Transverse colon (tissue), 4 donors: ENCODE measurements around the genes DAAM2, TREML2 and TREM1.

GRCh38 chr6:38775224-38775765 lies 60.2 kb downstream of the DNAH8 start:
- PRO-cap: no peak
- RAMPAGE, long total RNA, 4 experiments: no peak in any of the 4 experiments

DNA sequence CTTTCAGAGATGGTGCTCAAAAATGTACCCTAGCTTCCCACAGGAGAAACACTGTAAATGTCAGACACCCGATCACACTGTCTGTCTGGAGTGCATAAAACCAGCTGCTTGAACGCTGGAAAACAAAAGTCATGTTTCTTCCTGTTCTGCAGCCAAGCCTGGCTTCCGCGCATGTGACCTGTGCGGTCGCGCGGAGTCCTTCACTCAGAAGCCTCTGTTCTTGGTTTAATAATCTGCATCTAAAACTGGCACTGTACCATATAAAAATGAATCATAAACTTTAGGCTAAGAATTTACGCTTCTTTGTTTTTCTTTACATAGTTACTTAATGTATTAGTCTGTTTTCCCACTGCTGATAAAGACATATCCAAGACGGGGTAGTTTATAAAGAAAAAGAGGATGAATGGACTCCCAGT lies 28.6 kb upstream of the SAYSD1 start:
- PRO-cap: no peak
- RAMPAGE, long total RNA, 4 experiments: no peak in any of the 4 experiments

DNA sequence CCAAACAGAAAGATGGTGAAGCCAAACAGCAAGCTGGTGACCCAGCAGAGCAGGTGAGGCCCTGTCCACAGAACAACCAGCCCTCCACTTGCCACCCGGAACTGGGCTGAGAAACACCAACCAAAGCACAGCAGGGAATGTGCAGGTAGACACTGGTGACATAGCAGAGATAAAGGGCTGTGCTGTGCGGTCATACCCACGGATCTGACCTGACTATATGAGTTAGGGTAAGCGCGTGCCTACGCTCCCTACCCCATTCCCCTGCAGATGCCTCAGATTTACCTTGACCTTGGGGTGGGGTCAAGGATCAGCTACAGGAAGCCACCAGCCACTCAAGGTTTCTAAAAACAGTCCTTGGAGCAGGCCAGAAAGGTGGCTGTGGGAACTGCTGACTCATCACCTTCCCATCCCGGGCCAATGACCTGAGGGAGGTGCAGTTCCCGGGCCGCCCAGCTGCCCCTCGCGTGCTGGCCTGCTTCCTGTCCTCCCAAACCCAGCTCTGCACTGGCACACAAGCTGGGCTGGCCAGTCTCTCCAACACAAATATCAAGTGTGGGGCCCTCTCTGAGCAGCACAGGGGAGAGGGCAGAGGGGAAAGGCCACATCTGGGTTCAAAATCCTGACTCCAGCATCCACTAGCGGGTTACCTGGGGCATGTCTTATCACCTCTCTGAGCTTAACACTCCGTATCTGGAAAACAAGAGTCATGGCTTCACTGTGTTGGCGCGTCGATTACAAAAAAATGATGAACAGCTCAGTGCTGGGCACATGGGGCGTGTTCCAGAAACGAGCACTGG lies 23.0 kb downstream of the KCNK5 start:
- PRO-cap: no peak
- RAMPAGE, long total RNA, 4 experiments: start-site peak on the minus strand in 1 of 4 experiments, centred at position 16 of the sequence, 5 reads per replicate

DNA sequence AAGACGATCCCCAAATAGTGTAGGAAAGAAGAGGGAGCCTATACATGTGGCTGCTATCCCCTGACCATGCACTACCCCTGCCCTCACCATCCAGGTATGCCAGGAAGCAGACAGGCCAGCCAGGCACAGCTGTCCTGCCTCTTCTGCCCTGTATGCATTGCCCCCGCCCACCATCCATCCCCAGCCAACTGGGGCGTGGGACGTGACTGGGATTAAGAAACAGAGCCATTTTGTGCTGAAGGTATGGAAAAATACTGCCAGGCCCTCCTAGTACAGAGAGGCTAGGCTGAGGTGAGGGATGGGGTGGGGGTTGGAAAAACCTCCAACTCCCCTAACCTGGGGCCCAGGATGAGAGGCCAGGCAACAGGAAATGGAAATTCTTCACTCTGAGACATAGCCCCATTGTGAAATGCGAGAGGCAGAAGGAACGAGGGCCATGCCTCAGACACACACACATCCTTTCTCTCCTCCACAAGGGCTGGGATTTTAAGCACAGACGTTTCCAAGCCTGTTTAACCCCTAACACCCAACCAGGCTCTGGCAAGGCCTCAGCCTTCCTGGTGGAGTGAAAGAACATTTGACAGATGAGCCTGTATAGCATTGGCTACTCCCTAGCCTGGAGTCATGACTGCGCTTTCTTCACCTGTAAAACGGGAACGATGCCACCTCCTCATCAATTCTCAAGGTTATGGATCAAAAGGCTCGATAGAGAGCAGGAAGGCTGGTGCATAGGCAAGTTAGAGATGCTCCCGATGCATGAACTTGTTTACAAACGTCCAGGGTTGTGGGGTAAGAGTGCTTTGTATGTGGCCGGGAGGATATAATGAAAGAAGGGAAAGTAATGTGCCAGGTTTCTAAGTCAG lies 19.8 kb downstream of the KCNK5 start:
- PRO-cap: unidirectional peak, plus-strand start at position 421 of the sequence
- RAMPAGE, long total RNA, 4 experiments: no peak in any of the 4 experiments

DNA sequence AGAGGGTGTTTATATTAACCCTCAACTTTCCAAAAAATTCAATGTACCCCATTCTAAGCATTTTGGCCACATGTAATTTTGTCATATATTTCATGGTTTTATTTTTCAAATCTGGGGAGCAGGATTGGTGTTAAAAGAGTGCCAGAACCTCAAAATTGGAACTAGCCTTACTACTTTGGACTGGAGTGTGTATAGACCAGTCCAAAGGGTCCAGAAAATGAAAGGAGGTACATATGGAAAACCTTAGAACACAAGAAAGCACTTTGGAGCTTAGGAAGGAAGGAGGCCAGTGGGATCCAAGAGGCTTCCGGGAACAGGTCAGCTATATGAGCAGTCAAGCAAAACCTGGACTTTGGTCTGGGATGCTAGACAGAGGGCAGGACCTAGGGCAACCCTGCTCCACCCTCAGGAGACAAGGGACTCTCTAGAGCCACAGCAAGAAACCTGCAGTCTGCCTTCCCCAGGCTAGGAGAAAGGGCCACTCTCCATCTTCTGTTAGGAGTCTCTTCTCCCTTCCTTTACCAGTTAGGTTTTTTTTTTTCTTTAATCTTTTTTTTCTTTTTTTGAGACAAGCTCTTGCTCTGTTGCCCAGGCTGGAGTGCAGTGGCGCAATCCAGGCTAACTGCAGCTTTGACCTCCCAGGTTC lies 4.8 kb downstream of the KCNK5 start:
- PRO-cap: bidirectional peak, plus-strand start at position 463 of the sequence, minus-strand start at position 298 of the sequence
- RAMPAGE, long total RNA, 4 experiments: no peak in any of the 4 experiments

GRCh38 chr6:39422083-39422697 lies 99.7 kb upstream of the KCNK16 start:
- PRO-cap: no peak
- RAMPAGE, long total RNA, 4 experiments: no peak in any of the 4 experiments

GRCh38 chr6:39496860-39497317 lies 174.4 kb upstream of the KCNK16 start:
- PRO-cap: no peak
- RAMPAGE, long total RNA, 4 experiments: no peak in any of the 4 experiments

GRCh38 chr6:39792088-39792796 lies at the start of gene DAAM2:
Gene DAAM2 (plus strand): TSS chr6:39792376.
- PRO-cap: unidirectional peak, plus-strand start at chr6:39792312; unidirectional peak, plus-strand start at chr6:39792566
- RAMPAGE, long total RNA, 4 experiments: start-site peak on the plus strand in 3 of 4 experiments, at chr6:39792348-39792399 at its widest, 31 to 190 reads per replicate

- PRO-cap: no peak
- RAMPAGE, long total RNA, 4 experiments: no peak in any of the 4 experiments
Measured at GRCh38 chr6:40138406-40138954, 204.2 kb upstream of the MOCS1 start.

DNA sequence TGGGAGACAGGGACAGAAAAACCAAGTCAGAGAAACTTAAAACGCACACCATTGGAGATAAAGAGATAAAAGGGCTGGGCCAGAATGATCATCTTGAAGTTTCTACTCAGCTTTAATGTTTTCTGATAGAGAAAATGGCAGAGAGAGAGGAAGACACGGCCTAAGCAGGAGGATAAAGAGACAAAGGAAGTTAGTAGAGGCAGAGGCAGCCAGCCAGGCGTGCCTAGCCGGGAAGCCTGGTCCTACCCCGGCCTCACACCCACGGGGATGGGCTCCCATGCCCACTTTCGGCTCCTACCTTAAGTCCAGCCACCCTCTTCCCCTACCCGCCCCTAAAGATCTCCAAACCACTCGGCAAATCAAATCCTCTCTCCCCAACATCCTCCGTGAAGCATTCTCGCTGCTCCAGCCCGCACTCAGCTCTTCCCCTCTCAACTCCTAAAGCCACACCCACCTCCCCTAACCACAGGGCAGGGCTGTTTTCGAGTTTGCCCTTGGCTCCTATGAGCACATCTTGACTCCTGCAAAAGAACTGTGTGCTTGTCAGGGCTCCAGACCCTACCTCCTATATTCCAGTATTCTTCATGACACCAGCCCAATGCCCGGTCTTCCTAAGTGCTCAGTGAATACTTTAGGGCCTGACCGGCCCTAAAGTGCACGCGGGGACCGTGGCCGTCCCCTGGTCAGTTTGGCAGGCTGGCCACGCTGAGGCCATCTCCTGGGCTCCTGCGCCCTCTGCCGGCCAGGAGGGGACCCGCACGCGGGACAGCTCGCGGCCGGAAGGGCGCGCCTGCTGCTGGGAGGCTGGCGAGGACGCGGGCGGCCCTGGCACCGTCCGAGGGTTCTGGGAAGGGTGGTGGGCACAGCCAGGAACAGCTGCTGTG lies 11.4 kb downstream of the UNC5CL start:
- PRO-cap: unidirectional peak, minus-strand start at position 433 of the sequence; bidirectional peak, plus-strand start at position 793 of the sequence, minus-strand start at position 690 of the sequence
- RAMPAGE, long total RNA, 4 experiments: start-site peak on the minus strand in 1 of 4 experiments, centred at position 776 of the sequence, 11 reads per replicate

- PRO-cap: no peak
- RAMPAGE, long total RNA, 4 experiments: no peak in any of the 4 experiments
Measured at GRCh38 chr6:41038258-41038541, 821 bp downstream of the UNC5CL start.

- PRO-cap: no peak
- RAMPAGE, long total RNA, 4 experiments: no peak in any of the 4 experiments
Measured at GRCh38 chr6:41080443-41081238, 7.9 kb downstream of the NFYA start.

DNA sequence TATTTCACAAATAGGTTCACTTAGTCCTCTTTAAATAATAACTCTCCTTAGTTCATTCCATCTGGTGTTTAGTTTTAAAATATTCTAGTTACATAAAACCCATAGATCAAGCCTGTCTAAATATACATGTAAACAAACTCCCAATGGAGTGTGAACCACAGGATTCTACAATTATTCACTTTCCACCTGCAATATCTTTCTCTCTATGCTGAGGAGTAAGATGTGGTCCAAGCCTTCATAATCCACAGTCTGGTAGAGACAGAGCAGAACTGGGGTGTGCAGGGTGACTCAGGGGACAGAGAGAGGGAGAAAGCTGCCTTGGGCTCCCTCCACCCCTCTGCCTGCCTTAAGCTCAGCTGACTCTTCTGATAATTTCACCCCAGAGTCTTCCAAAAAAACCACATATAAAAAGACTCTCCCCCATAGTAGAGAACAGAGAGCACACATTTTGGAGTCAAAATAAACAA lies 1.6 kb downstream of the TREML2 start:
- PRO-cap: no peak
- RAMPAGE, long total RNA, 4 experiments: no peak in any of the 4 experiments

- PRO-cap: bidirectional peak, plus-strand start at chr6:41200696, minus-strand start at chr6:41200556
- RAMPAGE, long total RNA, 4 experiments: no peak in any of the 4 experiments
Measured at GRCh38 chr6:41200219-41201420, at the start of gene TREML2. Gene TREML2 (minus strand): TSS chr6:41201149.

GRCh38 chr6:41201421-41202217 lies 670 bp upstream of the TREML2 start:
- PRO-cap: no peak
- RAMPAGE, long total RNA, 4 experiments: no peak in any of the 4 experiments

DNA sequence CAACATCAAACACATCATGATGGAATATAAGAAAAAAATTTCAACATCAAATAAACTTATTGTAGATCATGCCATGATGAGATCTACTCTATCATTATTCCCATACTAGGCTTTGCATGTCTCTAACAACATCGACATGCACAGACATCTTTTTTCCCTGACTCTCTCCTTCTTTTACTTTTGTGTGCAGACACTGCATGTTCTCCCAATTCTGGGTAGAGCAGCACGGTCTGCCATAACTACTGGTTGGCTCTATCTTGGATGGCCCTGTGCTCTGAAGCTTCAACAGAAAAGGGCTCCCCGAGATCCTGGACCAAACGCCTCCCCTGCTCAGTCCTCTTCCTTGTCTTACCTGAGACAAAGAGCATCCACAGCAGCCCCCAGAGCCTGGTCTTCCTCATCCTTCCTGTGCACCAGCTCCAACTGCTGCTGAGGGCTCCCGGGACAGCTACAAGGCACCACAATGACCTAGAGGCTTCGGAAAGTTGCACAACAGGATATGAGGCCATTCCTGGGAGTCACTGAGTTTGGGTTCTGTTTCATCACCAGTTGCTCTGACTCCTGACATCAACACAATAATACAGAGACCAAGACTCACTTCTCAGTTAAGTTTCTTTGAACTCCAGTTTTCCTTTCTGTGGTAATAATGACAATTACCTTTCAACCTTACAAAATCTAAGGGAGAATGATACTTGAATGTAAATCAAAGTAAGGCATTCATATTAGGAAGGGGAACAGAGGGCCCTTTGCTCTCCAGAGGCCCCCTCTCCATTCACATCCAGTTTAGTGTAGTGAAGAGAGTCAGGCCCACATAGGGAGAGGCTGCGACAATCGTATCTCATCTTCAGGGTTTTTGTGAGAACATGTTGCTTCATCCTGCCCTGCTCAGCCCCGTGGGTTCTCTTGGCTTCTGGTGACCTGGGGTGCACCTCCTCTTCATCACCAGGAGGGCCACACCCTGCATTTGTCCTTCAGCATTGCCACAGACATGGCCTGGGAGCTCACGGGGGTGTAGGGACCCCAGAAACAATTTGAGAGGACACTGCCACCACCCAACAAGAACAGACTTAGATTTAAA lies at the start of gene TREM1:
Gene TREM1, minus strand, starts transcription at position 428 of the 1,078 bp plus-strand sequence.
- PRO-cap: no peak
- RAMPAGE, long total RNA, 4 experiments: start-site peak on the minus strand in 1 of 4 experiments, centred at position 433 of the sequence, 8 reads per replicate

- PRO-cap: unidirectional peak, plus-strand start at chr6:41450069
- RAMPAGE, long total RNA, 4 experiments: no peak in any of the 4 experiments
Measured at GRCh38 chr6:41449747-41450214, 96.4 kb upstream of the FOXP4 start.

GRCh38 chr6:41469663-41470337 lies 76.4 kb upstream of the FOXP4 start:
- PRO-cap: no peak
- RAMPAGE, long total RNA, 4 experiments: no peak in any of the 4 experiments

- PRO-cap: no peak
- RAMPAGE, long total RNA, 4 experiments: no peak in any of the 4 experiments
Measured at GRCh38 chr6:41470338-41471227, 75.6 kb upstream of the FOXP4 start.

- PRO-cap: bidirectional peak, plus-strand start at chr6:41505238, minus-strand start at chr6:41505206
- RAMPAGE, long total RNA, 4 experiments: no peak in any of the 4 experiments
Measured at GRCh38 chr6:41505080-41505641, 41.0 kb upstream of the FOXP4 start.